ENCODE results near the gene WASF1.

DNA sequence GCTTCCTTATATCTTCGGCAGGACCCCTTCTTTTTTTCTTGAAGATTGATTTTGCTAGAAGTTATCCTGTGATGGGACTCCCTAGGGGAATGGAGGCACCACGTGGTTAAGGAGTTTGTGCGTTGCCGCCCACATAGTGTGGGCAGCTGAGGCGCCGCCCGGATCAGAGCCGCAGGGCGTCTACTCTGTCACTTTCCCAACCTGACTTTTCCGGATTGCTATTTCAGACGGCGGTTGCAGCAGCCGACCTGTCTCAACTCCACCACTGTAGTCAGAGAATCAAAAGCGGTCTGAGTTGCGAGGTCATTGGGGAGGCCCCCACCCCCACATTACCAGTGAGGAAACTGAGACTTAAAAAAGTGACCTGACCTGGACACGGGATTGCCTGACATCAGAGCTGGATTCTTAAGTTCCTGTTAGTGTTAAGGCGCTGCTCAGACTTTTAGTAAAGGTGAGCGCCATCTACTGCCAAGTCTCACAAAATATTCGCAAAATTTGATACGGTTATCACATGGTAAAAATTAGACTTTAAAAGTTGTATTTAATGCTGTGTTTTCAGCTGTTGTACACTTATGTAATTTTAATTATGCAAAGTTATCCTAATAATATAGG lies 775 bp upstream of the CD164 start:
- RRBS: 0% methylated on average over 2 of the region's 20 CpGs

DNA sequence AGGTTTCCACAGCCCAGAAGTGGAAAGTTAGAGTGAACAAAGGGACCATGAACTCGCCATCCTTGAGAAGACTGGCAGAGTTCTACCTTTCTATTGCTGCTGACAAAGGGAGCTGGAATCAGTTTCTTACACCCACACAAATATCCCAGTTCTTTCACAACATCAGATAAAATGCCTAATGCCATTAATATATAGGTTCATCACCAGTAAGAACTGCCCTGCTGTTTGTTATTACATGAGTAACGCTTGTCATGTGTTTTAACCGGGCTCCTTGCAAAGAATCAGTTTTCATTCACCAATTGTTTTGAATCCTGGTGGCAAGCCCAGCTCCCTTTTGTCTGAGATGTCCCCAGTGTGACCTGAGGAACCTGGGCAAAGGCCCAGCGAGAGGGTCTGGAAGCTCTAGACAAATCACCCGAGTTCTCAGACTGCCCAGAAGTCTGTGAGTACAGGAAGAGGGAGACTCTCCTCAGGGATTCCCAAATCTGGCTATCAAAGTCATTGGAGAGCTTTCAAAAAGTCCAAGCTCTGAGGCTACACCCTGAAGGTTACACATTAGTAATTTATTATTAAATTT lies 7.5 kb upstream of the CD164 start:
- RRBS: no CpG with 5 or more reads among the region's 5 CpGs

DNA sequence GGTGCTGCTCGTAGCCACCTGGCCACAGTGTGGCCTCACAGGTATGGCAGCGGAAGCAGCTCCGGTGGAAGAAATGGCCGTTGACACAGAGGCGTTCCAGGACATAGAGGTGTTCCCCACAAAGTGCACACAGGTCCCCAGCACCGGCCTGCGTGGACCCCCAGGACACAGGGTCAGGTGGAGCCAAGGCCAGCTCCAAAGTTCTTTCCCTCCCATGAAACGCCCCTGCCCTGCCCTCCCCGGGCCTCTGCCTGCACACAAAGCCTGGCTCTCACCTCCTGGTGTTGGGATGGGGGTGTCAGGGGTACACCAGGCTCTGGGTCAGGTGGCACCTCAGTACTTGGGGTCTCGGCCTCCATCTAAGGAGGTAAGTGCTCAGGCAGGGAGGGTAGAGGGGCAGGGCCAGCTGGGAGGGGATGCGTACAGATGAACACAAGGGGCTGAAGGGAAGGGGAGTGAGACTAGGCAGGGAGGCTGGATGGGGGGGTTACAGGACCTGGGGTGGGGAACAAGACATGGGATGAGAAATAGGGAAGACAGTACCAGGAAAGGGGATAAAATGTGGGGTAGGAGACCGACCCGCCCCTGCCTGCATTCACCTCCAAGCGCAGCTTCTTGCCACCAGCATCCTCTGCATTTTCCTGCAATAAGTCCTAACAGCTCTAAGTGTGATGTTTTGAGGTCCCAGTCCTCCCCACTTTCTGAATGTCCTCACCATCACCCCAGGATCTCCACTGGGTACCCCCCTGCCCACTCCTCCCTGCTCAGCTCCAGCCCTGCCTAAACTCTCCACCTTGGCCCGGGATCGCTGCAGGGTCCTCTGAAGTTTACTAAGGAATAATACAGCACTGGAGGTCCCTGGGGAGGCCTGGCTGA lies 6.8 kb downstream of the SMPD2 start:
- RRBS: 86% methylated on average over 6 of the region's 16 CpGs

- RRBS: 80% methylated on average over 3 of the region's 11 CpGs
Observed at GRCh38 chr6:109448977-109449449, 6.6 kb downstream of the MICAL1 start.

DNA sequence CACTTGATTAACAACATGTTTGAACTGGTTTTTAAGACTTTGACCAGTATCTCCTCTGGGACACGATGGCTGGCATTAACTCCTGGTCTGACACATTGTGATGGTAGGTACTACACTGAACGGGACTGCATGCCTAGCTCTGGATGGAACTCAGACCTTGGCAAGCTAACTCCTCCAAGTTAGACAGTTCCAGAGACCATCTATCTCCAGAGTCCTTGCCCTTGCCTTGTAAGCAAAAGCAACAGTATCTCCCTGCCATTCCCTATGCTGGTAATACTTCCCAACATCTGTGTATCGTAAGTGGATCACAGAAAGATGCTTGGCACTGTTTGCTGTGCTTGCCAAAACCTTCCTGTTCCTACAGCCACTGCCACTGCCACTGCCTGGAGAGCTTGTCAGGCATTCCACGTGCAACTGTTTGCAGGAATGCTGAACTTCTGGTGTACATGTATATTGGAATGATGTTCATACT lies 25.4 kb downstream of the AK9 start:
- RRBS: no CpG with 5 or more reads among the region's 4 CpGs

DNA sequence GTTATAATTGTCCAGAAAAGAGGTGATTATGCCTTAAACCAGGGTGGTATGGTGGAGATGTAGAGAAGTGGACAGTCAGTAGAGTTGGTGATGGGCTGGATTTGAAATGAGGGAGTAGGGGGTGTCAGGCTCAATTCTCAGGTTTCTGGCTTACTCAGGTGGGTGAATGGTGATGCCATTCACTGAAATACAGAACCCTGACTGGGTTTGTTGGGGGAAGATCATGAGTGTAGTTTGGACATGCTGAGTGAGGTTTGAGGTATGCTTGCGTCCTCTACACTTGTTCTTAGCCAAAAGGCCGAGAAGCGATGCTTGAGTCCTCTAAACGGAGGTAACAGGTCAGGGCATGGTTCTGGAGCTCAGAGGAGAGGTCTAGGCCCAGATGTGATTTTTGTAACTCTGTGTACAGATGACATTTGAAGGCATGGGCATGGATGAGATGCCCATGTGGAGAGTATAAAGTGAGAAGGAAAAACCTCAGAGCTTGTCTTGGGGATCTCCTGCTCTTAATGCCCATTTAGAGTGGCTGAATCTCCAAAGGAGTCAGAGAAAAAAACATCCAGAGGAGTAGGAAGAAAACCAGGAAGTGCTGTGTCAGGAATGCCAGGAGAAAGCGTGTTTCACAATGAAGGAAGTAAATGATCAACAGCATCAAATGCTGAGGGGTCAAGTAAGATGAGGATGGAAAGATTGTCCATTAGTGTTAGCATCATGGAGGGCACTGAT lies 55.9 kb downstream of the FIG4 start:
- RRBS: no CpG with 5 or more reads among the region's 5 CpGs

DNA sequence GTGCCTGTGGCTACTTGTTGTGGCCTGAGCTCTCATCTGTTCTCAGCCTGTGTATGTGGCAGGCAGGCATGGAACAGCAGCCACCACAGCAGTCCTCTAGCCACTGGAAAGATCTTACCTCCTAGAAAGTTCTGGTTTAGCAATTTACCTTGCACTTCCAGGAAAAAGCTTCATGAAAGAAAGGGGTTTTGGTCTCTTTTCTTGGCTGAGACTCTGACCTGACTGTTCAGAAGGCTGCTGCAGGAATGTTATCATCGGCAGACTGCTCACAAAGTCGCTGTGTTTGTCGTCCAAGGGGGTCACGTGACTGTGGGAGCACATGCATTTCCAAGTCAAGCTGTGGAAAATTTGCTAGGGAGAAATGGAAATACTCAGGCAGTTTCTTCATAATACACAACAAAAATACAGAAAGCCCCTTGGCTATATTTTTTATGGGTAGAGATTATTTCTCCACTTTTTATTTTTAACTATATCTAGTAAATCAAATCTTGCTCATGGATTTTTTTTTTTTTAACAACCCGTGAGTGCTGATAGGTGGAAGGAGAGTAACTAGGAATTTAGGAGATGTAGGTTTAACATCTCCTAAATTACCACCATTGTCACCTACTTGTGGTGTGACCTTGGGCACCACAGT lies 110.8 kb upstream of the GPR6 start:
- RRBS: no CpG with 5 or more reads among the region's 5 CpGs

GRCh38 chr6:110179402-110179777 lies at the start of gene WASF1:
TSS of gene WASF1 (minus strand) at chr6:110179670.
- RRBS: 4% methylated on average over 12 of the region's 44 CpGs

DNA sequence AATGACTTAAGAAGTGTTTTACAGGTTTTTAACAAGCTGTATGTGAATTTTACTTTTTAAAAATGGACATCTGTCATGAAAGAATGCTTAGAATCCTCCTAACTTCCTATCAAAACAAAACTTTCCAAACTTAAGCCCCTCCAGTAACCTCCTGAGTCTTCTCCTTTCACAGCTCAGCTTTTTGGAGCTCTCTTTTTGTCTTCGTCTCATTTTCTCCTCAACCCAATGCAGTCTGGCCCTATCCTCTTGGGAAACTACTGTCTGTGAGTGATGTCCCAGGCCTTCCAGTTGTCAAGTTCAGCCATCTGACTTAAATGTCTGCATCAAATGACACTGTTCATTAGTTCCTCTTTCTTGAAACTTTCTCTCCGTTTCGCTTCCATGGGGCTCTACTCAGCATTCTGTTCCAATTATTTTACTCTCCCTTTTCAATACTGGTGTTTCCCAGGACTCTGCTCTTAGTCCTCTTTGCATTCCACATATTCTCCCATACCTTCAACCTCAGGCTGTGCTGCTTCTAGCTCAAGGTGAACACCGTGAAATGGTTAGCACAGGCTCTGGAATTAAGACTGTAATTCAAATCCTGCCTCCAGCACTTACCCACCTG lies 1.4 kb downstream of the CDC40 start:
- RRBS: no CpG with 5 or more reads among the region's 4 CpGs

- RRBS: no CpG with 5 or more reads among the region's 2 CpGs
Observed at GRCh38 chr6:110201372-110201916, 21.2 kb downstream of the CDC40 start.

- RRBS: no CpG with 5 or more reads among the region's 7 CpGs
Observed at GRCh38 chr6:110542210-110542754, 65.9 kb upstream of the SLC22A16 start.

GRCh38 chr6:110564736-110565233 lies 88.4 kb upstream of the SLC22A16 start:
- RRBS: no CpG with 5 or more reads among the region's 4 CpGs

- RRBS: no CpG with 5 or more reads among the region's 3 CpGs
Observed at GRCh38 chr6:110655582-110656253, 159.6 kb downstream of the CDK19 start.

GRCh38 chr6:110874866-110875513 lies 405 bp downstream of the AMD1 start:
- RRBS: 4% methylated on average over 23 of the region's 55 CpGs

GRCh38 chr6:110925802-110926001 lies 32.8 kb upstream of the GTF3C6 start:
- RRBS: no CpG with 5 or more reads among the region's 6 CpGs

- RRBS: no CpG with 5 or more reads among the region's 3 CpGs
Observed at GRCh38 chr6:110958052-110958312, 524 bp upstream of the GTF3C6 start.

GRCh38 chr6:111415467-111416017 lies 67.5 kb downstream of the REV3L start:
- RRBS: no CpG with 5 or more reads among the region's 3 CpGs

- RRBS: no CpG with 5 or more reads among the region's 2 CpGs
Observed at GRCh38 chr6:111475444-111476138, 7.4 kb downstream of the REV3L start.

GRCh38 chr6:111478564-111479416 lies 4.2 kb downstream of the REV3L start:
- RRBS: no CpG with 5 or more reads among the region's 2 CpGs

GRCh38 chr6:111536593-111537284 lies 53.7 kb upstream of the REV3L start:
- RRBS: no CpG with 5 or more reads among the region's 2 CpGs